ENCODE results near the genes EEF1G, EML3, ROM1, UQCC3, UBXN1, WDR74 and SLC22A10.

DNA sequence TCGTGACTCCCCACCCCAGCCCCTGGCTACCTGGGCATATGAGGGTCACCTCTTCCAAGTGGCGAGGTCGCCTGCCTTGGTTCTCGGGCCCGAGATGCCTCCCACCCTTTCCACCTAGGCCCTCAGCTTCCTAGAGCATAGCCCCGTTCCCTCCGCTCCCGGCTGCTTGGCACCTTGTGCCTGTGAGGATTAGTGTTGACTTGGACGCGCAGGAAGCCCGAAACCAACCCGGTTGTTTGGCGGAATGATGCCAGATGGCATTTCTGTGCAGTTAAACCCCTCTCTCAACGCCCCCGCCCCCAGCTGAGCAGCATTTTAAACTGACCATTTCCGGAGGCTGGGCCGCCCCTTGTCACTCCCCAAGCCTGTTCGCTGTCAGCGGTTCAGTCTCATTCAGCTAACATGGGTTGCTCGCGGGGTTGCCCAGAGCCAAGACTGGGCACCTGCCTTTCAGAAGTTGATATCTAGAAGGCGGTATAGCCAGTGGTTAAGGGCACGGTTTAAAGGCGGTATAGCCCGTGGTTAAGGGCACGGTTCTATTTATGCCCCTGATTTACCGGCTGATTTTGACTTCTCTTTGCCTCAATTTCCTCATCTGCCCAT, 542 bp downstream of the INCENP start:
- PRO-cap, 3 experiments, result no peak in any of the 3 experiments
- RAMPAGE, long total RNA, 2 experiments, result no peak in any of the 2 experiments
- RRBS, result 2% methylated on average over 7 of the region's 27 CpGs

DNA sequence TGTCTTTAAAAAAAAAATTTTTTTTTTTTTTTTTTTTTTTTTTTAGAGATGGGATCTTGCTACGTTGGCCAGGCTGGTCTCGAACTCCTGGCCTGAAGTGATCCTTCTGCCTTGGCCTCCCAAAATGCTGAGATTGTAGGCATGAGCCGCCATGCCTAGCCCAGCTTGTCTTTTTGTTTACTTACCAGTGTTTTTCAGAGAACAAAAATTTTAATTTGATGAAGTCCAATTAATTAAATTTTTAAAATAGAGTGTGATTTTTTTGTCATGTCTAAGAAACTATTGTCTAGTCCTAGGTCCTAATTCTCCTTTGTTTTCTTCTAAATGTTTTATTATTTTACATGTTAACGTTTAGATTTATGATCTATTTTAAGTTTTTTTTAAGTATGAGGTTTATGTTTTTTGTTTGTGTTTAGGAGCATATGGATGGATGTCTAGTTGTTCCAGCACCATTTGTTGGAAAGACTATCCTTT, 29.9 kb downstream of the INCENP start:
- PRO-cap, 3 experiments, result no peak in any of the 3 experiments
- RAMPAGE, long total RNA, 2 experiments, result no peak in any of the 2 experiments
- RRBS, result no CpG with 5 or more reads among the region's 4 CpGs

GRCh38 chr11:62444090-62445323, 25.7 kb downstream of the SCGB1A1 start:
- PRO-cap, 3 experiments, result peak in 3 of 3 experiments; most common plus-strand start chr11:62444745 (in 1); most common minus-strand start chr11:62444669 (in 3)
- RAMPAGE, long total RNA, 2 experiments, result no peak in any of the 2 experiments
- RRBS, result 20% methylated on average over 4 of the region's 37 CpGs

- PRO-cap, 3 experiments, result peak in 2 of 3 experiments; most common plus-strand start chr11:62463367 (in 2); most common minus-strand start chr11:62463263 (in 1)
- RAMPAGE, long total RNA, 2 experiments, result no peak in any of the 2 experiments
- RRBS, result no CpG with 5 or more reads among the region's 6 CpGs
These were observed 44.3 kb downstream of the SCGB1A1 start for GRCh38 chr11:62463138-62463540.

GRCh38 chr11:62519584-62519988, 27.0 kb downstream of the AHNAK start:
- PRO-cap, 3 experiments, result no peak in any of the 3 experiments
- RAMPAGE, long total RNA, 2 experiments, result no peak in any of the 2 experiments
- RRBS, result no CpG with 5 or more reads among the region's 8 CpGs

DNA sequence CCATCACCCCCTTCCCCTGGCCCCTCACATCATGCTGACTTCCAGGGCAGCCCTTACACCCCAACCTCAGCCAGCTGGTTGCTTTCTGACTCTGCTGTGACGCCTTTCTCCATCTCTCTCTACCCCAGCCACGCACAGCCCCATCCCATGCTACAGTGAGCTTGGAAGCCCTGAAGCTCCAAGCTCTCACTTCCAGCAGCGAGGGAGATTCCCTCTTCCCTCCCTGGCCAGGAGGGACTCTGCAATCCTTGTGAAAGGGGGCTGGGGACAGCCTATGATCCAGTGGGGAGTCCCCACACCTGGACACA, 4.2 kb downstream of the AHNAK start:
- PRO-cap, 3 experiments, result no peak in any of the 3 experiments
- RAMPAGE, long total RNA, 2 experiments, result no peak in any of the 2 experiments
- RRBS, result no CpG with 5 or more reads among the region's 3 CpGs

DNA sequence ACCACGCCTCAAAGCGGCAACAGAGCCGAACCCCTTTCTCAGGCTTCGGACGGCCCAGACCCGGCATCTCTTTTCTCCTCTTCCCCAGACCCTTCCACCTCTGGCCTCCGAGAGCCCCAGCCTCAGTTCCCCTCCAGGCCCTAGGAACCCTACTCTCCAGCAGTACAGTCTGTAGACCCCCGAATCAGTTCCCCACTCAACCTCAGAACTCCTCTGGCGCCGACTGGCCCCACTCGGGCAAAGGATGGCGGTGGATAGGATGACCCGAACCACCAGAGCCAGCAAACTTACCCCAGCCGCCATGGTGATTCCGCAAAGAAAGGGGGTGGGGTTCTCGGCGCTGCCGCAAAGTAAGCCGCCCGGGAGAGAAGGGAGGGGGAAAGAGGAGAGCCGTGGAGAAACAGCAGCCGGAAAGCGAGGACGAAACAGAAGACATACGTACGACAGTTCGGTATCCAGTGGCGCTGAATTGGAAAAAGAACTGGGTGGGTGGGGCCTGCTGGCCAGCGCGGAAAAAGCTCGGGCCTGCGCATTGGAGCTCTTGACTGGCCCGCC, at the start of gene EEF1G:
EEF1G (minus strand) TSS at position 352 of the 555 bp plus-strand sequence.
- PRO-cap, 3 experiments, result peak in 3 of 3 experiments; most common minus-strand start position 450 of the sequence (in 2)
- RAMPAGE, long total RNA, 2 experiments, result start-site peak on the minus strand in 2 of 2 experiments, centred at positions 349 to 411 of the sequence, 2,181 to 6,278 reads per replicate
- RRBS, result no CpG with 5 or more reads among the region's 33 CpGs

DNA sequence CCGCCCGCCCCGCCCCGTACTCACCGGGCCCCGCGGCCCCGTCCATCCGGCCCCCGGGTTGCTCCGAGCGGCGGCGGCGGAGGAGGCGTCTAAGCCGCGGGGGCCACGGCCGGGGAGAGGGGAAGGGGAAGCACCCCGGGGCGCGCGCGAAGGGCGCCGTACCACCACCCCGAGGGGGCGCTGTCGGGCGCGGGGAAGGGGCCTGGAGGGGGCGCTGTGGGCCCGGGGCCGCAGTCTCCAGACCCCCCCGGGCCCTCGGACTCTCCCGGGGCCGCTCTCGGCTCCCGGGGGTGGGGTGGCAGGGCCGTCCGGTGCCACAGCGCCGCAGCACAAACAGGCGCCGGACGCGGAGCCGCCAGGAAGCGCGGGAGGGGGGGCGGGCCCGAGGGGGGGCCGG, at the start of gene EML3:
EML3 (minus strand) TSS at position 364 of the 397 bp plus-strand sequence.
- PRO-cap, 3 experiments, result peak in 3 of 3 experiments; most common plus-strand start position 187 of the sequence (in 1); most common minus-strand start position 331 of the sequence (in 3)
- RAMPAGE, long total RNA, 2 experiments, result start-site peak on the minus strand in 1 of 2 experiments, centred at position 72 of the sequence, 40 reads per replicate
- RRBS, result 2% methylated on average over 36 of the region's 55 CpGs

DNA sequence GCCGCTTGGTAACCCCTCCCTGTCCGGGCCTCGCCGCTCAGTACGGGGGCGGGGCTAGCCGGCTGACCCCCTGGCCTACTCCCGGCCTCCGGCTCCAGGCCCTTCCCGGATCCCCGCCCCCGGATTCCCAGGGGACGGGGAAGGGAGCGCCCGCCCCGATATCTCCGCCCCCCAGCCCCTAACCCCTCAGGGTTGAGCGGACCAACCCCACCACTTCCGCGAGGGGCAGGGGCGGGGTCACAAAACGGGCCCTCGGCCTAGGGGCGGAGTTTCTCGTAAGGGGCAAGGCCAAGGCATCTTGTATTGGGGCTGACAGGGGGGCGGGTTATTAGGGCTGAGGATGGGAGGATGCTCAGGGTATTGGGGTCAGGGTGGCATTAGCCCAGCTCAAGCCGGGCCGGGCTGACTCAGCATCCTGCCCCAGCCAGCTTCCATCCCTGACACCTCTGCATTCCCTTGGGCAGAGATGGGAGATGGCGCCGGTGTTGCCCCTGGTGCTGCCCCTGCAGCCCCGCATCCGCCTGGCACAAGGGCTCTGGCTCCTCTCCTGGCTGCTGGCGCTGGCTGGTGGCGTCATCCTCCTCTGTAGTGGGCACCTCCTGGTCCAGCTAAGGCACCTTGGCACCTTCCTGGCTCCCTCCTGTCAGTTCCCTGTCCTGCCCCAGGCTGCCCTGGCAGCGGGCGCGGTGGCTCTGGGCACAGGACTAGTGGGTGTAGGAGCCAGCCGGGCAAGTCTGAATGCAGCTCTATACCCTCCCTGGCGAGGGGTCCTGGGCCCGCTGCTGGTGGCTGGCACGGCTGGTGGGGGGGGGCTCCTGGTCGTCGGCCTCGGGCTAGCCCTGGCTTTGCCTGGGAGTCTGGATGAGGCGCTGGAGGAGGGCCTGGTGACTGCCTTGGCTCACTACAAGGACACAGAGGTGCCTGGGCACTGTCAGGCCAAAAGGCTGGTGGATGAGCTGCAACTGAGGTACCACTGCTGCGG, at the start of gene ROM1:
ROM1 (plus strand) TSS at position 449 of the 982 bp plus-strand sequence.
- PRO-cap, 3 experiments, result peak in 3 of 3 experiments; most common plus-strand start position 130 of the sequence (in 2); most common minus-strand start position 217 of the sequence (in 2)
- RAMPAGE, long total RNA, 2 experiments, result no peak in any of the 2 experiments
- RRBS, result 40% methylated on average over 3 of the region's 46 CpGs

GRCh38 chr11:62671508-62672227, at the start of gene UQCC3:
TSS of gene UQCC3 (plus strand) at chr11:62671673.
- PRO-cap, 3 experiments, result peak in 3 of 3 experiments; most common plus-strand start chr11:62671881 (in 3); most common minus-strand start chr11:62671600 (in 3)
- RAMPAGE, long total RNA, 2 experiments, result start-site peak on the plus strand in 2 of 2 experiments, at chr11:62671660-62671905 at its widest, 90 to 569 reads per replicate
- RRBS, result 2% methylated on average over 16 of the region's 55 CpGs

GRCh38 chr11:62678463-62679722, at the start of gene UBXN1:
TSS of gene UBXN1 (minus strand) at chr11:62679073.
- PRO-cap, 3 experiments, result peak in 3 of 3 experiments; most common plus-strand start chr11:62679184 (in 2); most common minus-strand start chr11:62679046 (in 3)
- RAMPAGE, long total RNA, 2 experiments, result start-site peak on the plus strand in 2 of 2 experiments, at chr11:62679144-62679196 at its widest, 16 to 19 reads per replicate; start-site peak on the minus strand in 2 of 2 experiments, at chr11:62678534-62679092 at its widest, 187 to 3,766 reads per replicate
- RRBS, result no CpG with 5 or more reads among the region's 72 CpGs

GRCh38 chr11:62712929-62713609, 5.6 kb downstream of the GNG3 start:
- PRO-cap, 3 experiments, result no peak in any of the 3 experiments
- RAMPAGE, long total RNA, 2 experiments, result no peak in any of the 2 experiments
- RRBS, result no CpG with 5 or more reads among the region's 4 CpGs

DNA sequence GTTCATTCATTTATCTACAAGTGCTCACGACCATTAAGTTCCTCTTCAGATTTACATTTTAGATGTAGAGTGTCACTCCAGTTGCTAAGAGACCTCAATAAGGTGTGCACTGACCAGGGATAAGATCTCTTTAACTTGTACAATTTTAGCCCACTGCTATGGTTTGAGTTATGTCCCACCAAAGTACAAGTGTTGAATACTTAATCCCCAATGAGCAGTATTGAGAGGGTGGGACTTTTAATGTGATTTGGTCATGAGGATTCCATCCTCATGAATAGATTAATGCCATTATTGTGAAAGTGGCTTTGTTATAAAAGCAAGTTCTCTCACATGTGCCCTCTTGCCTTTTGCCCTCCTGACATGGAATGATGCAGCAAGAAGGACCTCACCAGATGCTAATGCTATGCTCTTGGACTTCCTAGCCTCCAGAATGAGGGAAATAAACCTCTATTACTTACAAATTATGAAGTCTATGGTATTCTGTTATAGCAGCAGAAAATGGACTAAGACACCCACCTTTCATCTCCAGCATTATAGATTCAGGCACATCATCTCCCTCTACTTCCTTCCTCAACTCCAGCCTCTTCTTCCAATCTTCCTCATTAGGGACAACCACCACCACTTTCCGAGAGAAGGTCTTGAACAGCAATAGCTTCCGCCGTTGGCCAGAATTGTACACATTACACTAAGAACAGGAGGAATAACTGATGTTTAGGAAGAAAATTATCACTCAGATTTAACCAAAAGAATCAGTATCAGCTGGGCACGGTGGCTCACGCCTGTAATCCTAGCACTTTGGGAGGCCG, 7.5 kb downstream of the HNRNPUL2 start:
- PRO-cap, 3 experiments, result peak in 1 of 3 experiments; most common plus-strand start position 343 of the sequence (in 1)
- RAMPAGE, long total RNA, 2 experiments, result no peak in any of the 2 experiments
- RRBS, result no CpG with 5 or more reads among the region's 7 CpGs

- PRO-cap, 3 experiments, result peak in 3 of 3 experiments; most common plus-strand start chr11:62839670 (in 2); most common minus-strand start chr11:62839580 (in 3)
- RAMPAGE, long total RNA, 2 experiments, result start-site peak on the minus strand in 2 of 2 experiments, at chr11:62839569-62839608 at its widest, 383 to 434 reads per replicate
- RRBS, result no CpG with 5 or more reads among the region's 31 CpGs
These were observed at the start of gene WDR74 for GRCh38 chr11:62839439-62839977. TSS of gene WDR74 (minus strand) at chr11:62839590.

GRCh38 chr11:62851219-62851937, 12.0 kb upstream of the WDR74 start:
- PRO-cap, 3 experiments, result no peak in any of the 3 experiments
- RAMPAGE, long total RNA, 2 experiments, result no peak in any of the 2 experiments
- RRBS, result no CpG with 5 or more reads among the region's 7 CpGs

GRCh38 chr11:62881202-62882295, 853 bp downstream of the SLC3A2 start:
- PRO-cap, 3 experiments, result peak in 3 of 3 experiments; most common plus-strand start chr11:62881752 (in 3); most common minus-strand start chr11:62881372 (in 2)
- RAMPAGE, long total RNA, 2 experiments, result start-site peak on the minus strand in 1 of 2 experiments, at chr11:62881560-62881567 at its widest, 5 reads per replicate
- RRBS, result 2% methylated on average over 28 of the region's 54 CpGs

DNA sequence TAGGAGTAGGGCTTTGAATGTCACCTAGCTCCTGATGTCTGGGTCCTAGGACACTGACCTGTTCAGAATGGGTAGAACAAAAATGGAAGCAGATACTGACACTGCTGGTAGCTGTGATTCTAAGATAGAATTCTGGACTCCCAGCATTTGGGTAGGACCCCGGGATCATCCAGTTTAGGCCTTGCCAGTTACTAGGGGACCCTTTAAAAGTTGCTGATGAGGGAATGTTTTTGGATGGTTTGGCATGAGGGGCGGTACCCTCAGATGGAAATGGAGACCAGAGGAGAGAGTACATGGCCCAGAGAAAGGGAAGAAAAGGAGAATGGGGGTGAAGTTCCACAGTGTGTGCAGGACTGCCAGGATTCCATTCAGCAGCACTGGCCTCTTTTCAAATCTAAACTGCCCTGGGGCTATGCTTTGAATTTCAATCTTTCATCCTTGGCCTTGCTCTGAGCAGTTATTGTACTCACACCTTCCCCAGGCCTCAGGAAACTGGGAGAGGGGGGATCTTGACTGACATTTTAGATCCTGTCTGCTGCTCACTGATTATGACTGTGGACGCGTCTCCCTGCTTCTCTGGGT, 2.9 kb downstream of the SLC3A2 start:
- PRO-cap, 3 experiments, result no peak in any of the 3 experiments
- RAMPAGE, long total RNA, 2 experiments, result no peak in any of the 2 experiments
- RRBS, result no CpG with 5 or more reads among the region's 4 CpGs

DNA sequence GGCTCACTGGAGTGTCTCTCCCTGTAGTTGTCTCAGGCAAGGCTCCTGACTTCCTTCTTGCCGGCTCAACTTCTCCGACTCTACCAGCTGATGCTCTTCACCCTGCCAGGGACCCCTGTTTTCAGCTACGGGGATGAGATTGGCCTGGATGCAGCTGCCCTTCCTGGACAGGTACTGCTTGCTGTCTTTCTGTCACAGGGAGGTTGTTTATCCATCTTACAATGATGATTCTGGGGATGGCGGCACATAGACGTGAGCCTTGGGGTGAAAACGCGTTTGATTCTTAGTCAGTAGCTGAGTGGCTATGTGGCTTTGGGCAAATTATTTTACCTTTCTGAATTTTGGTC, 4.7 kb downstream of the SLC3A2 start:
- PRO-cap, 3 experiments, result no peak in any of the 3 experiments
- RAMPAGE, long total RNA, 2 experiments, result no peak in any of the 2 experiments
- RRBS, result no CpG with 5 or more reads among the region's 7 CpGs

GRCh38 chr11:63289853-63290111, at the start of gene SLC22A10:
TSS of gene SLC22A10 (plus strand) at chr11:63289903.
- PRO-cap, 3 experiments, result no peak in any of the 3 experiments
- RAMPAGE, long total RNA, 2 experiments, result no peak in any of the 2 experiments
- RRBS, result no CpG with 5 or more reads among the region's 4 CpGs

DNA sequence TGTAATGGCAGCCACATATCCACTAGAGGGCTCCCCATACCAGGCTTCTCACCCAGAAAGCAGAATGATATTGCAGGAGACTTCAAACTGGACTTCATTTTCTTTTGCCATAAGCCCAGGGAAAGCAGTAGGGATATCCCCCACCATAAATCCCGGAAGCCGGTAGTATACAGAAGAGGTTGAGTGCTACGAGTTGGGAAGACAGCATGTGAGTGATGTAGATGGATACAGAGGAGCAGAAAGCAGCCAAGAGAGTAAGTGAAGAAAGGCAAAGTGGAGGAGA, 12.1 kb downstream of the PLAAT5 start:
- PRO-cap, 3 experiments, result no peak in any of the 3 experiments
- RAMPAGE, long total RNA, 2 experiments, result no peak in any of the 2 experiments
- RRBS, result no CpG with 5 or more reads among the region's 3 CpGs

All from testis (tissue), 5 donors.